Cerebral cortex (tissue), 2 donors: Measurements from ENCODE around the gene HSPA4L.

GRCh38 chr4:121181880-121182253 lies 17.7 kb upstream of the TNIP3 start:
- PRO-cap, 2 experiments = no peak in any of the 2 experiments

- PRO-cap, 2 experiments = peak in 1 of 2 experiments; most common plus-strand start chr4:121711669 (in 1); most common minus-strand start chr4:121711605 (in 1)
Observed at GRCh38 chr4:121711407-121712200, 14.8 kb upstream of the ANXA5 start.

GRCh38 chr4:122349032-122349405 lies 29.8 kb upstream of the ADAD1 start:
- PRO-cap, 2 experiments = no peak in any of the 2 experiments

DNA sequence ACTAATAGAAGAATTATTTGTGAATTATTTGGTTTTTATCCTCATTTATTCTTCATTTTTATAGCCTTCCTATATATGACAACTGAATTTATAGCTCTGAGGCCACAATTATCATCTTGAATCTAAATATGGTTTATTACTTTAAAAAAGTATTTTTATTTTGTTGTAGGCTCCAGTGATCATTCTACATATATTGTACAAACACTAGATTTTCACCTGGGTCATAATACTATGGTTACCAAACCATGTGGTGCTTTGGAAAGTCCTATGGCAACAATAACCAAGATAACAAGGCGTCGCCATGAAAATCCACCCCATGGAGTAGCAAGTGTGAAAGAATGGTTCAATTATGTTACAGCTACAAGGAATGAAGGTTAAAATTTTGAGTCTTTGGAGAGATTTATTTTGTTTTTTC lies 25.2 kb upstream of the ADAD1 start:
- PRO-cap, 2 experiments = no peak in any of the 2 experiments

DNA sequence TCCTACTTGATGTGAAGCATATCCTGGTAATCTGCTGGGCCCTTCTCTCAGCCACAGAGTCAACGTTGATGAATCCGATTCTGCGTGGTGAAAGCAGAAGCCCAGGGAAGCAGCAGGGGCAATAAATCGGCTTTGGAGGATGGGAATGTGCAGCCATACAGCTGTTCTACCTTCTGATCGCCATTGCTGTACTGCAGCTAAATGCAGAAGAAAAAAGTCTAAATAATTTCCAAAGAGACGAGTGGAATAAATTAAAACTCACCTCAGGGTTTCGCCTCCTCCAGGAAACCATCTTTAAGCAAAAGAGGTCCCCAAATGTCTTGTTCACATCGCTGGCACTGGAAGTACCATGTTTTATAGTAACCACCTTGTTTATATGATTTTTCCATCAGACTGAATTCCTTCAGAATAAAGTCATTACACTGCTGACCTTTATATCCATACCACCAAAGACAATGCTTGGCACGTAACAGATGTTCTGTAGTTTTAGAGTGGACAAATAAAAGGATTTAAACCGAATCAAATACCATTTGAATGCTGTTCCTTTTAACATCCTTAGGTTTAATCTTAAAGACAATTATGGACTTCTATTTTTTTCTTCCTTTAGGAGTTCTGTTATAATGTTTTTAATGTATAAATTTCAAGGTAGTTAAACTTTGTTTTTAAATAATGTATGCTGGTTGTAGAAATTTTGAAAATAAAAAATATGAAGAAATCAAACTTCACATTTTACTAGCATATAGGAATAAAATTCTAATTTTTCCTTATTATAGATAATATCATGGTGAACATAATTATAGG lies 4.7 kb downstream of the NUDT6 start:
- PRO-cap, 2 experiments = no peak in any of the 2 experiments

DNA sequence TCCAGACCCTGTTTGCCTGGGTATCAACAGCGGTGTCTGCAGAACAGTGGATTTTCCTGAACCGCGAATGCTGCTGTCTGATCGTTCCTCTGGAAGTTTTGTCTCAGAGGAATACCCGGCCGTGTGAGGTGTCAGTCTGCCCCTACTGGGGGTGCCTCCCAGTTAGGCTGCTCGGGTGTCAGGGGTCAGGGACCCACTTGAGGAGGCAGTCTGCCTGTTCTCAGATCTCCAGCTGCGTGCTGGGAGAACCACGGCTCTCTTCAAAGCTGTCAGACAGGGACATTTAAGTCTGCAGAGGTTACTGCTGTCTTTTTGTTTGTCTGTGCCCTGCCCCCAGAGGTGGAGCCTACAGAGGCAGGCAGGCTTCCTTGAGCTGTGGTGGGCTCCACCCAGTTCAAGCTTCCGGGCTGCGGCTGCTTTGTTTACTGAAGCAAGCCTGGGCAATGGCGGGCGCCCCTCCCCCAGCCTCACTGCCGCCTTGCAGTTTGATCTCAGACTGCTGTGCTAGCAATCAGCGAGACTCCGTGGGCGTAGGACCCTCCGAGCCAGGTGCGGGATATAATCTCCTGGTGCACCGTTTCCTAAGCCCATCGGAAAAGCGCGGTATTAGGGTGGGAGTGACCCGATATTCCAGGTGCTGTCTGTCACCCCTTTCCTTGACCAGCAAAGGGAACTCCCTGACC lies 22.2 kb downstream of the SPATA5 start:
- PRO-cap, 2 experiments = no peak in any of the 2 experiments

DNA sequence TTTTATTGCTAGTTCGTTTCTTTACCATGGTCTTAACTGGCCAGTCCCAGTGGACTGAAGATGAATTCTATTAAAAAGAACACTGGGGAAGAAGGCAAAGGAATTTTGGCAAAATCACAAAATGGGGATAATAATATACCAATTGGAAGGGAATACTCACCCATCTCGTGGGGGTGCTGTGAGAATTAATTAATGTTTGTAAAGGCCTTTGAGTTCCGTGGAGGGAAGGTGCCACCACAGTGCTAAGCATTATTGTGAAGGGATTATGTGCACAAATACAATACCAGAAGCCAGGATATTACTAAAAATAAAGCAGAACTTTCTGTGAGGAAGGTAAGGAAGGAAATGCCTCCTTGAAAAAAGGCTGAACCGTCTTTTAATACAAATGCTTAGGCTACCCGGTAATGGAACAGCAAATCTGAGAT lies 58.0 kb upstream of the SPRY1 start:
- PRO-cap, 2 experiments = no peak in any of the 2 experiments

DNA sequence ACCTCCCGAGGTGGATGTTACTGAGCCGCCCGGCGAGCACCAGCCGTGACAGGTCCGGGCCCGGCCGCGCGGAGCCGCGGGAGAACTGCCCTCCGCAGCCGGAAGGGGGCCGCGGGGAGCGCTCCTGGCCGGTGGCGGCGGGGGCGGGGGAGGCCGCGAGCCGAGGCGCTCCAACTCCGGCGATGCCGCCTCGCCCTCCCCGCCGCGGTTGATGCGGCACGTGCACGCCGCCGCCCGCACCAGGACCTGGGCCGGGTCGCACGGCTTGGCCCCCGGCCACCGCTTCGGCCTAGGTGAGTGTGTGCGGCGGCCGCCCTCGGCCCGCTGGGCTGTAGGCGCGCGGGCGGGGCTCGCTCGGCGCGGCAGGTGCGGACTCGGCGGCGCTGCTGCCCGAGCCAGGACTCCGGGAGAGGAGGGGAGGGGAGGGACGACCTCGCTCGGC lies 1.6 kb downstream of the SPRY1 start:
- PRO-cap, 2 experiments = peak in 1 of 2 experiments; most common plus-strand start position 125 of the sequence (in 1); most common minus-strand start position 87 of the sequence (in 1)

- PRO-cap, 2 experiments = no peak in any of the 2 experiments
Observed at GRCh38 chr4:123400029-123400454, 3.4 kb downstream of the SPRY1 start.

- PRO-cap, 2 experiments = no peak in any of the 2 experiments
Observed at GRCh38 chr4:123443333-123443753, 46.7 kb downstream of the SPRY1 start.

DNA sequence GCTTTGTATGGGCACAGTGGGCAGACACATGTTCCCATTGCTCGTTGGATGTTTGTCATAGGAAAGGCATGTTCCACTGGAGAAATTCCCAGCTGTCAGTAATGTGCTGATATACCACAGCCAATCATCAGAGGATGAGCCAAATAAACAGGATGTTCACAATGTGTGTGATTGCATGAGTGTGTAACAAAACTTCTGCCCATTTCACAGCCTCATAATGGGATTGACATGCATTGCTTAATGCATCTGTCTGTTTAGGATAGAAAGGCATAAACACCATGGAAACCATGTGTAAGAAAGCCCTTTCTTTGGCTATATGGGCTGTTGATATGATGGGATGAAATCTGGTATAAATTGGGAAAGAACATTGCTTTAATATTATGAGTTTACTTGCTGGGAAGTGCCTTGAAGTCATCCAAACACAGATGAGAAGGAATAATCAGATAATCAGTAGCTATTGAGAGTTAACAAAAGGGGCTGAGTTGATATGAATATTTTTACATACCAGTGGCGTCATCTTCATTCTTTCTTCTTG lies 436.2 kb downstream of the SPRY1 start:
- PRO-cap, 2 experiments = no peak in any of the 2 experiments

DNA sequence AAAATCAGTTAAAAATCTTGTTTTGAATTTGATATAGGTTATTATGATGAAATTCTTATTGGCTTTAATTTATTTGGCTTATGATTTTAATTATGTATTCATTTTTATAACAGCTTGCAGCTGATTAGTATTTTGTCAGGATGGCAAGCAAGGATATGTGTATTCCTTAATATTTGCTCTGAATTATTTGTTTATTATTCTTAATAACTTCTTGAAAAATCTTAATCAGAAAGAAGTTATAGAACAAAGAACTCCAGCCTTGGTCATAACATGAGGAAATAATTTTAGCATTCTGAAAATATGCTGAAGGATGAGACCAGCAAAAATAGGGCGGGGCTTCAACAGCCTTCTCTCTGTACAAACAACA lies 589.4 kb downstream of the SPRY1 start:
- PRO-cap, 2 experiments = no peak in any of the 2 experiments

GRCh38 chr4:124432322-124432686 lies 280.2 kb downstream of the ANKRD50 start:
- PRO-cap, 2 experiments = no peak in any of the 2 experiments

GRCh38 chr4:125676161-125676604 lies 361.4 kb downstream of the FAT4 start:
- PRO-cap, 2 experiments = no peak in any of the 2 experiments

DNA sequence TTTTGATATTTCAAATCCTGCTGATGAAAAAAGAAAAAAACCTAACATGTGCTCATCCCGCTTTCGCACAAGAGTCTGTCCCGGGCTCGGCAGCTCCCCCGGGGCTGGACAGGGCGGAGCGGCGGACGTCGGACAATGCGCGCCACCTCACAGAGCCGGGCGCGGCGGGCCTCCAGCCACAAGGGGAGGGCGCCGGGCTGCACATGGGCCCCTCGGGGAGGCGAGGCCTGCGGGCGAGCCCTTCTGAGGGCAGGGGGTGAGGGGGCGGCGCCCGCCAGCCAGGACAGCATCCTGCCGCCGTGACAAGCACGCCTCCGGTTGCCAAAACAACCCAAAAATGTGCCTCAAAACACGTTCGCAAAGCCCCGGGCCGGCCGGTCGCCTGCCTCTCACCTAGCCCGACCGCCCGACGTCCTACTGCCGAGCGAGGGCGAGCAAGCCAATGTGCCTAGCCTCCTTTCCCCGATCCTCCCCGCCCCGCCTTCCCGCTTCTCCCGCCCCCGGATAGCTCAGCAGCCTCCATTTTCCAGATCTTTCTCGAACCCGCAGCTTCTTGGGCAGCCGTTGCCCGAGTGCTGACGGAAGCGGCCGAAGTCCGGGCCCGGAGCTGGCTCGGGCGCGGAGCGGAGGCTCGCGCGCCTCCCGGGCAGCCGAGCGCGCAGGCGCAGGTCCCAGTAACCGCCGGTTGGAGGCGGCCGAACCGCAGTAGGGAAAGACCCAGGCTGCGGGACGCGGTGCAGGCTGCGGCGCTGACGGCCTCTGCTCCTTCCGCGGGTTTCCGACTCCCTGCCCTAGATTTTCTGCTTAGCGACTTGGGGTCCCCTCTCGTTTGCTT lies at the start of gene HSPA4L:
Gene HSPA4L (plus strand): TSS at position 705 of the 835 bp plus-strand sequence.
- PRO-cap, 2 experiments = peak in 1 of 2 experiments; most common plus-strand start position 150 of the sequence (in 1); most common minus-strand start position 134 of the sequence (in 1)

GRCh38 chr4:128037208-128037524 lies 23.9 kb upstream of the LARP1B start:
- PRO-cap, 2 experiments = no peak in any of the 2 experiments

- PRO-cap, 2 experiments = no peak in any of the 2 experiments
Observed at GRCh38 chr4:128060122-128060558, 972 bp upstream of the LARP1B start.

DNA sequence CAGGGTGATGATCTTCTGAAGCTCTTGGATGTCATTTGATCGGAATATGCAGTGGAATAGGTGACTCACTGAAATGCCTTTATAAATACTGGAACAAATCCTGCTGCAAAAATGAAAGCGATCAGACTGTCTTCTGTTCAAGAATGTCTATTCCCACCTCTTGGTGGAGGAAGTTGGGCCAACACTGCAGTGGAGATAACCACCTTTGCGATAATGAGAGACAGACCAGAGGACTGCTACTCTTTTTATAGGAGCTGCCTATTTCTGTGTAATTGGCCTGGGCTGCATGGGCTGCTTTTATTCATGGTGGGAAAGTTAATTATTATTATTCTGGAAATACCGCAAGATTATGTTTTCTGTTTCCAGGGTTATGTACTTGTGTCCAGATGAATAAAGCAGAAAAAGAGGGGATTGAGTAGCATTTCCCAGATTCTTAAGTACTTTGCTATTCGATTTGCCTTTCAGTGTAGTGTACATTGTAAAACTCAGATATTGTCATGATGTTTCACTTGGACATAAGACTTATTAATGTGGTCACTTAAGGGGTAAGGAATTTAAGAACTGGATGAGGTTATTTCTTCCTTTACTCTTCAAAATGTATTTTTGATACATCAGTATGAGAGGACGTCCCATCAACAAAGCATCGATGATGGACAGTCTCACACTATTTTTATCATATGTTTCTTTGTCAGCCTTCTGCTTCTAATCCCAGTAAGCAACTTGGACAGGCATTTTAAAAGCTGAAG lies 46.9 kb downstream of the LARP1B start:
- PRO-cap, 2 experiments = no peak in any of the 2 experiments

DNA sequence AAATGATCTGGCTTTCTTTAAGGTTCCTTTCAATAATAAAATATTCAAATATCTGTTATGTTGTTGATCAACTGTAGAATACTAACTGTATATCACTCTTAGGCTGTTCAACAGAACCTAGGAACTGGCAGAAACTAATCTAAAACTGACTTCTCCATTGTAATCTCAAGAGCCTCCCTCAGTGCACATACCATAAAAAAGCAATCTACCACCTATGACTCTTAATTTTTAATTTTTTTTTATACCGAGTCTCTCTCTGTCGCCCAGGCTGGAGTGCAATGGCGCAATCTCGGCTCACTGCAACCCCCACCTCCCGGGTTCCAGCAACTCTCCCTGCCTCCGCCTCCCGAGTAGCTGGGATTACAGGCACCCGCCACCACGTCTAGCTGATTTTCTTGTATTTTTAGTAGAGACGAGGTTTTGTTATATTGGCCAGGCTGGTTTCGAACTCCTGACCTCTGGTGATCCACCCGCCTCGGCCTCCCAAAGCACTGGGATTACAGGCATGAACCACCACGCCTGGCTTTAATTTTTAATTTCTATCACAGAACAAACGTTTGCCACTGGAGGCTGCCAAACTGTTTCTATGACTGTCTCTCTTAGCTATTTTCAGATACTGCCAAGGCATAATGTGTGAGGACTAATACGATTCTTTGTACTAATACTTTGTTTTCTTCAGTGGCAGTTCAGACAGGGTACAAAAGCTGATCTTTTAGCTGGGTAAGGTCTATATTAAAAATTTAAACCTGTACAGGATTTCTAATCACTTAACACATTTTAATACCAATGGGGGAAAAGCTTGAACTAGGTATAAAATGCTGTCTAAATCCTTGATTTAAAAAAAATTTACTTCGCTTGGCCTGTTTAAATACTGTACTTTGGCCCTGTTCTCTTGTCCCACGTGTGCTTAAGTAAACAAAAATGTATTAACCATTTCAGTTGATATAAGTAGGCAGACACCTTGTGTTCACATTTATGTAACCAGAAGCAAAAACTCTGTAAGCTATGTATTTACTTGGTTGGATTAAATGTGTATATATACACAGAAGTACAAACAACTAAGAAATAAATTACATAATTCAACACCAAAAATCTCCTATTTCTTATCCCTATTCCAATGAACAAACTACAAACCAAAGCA lies 2.3 kb downstream of the PGRMC2 start:
- PRO-cap, 2 experiments = no peak in any of the 2 experiments

DNA sequence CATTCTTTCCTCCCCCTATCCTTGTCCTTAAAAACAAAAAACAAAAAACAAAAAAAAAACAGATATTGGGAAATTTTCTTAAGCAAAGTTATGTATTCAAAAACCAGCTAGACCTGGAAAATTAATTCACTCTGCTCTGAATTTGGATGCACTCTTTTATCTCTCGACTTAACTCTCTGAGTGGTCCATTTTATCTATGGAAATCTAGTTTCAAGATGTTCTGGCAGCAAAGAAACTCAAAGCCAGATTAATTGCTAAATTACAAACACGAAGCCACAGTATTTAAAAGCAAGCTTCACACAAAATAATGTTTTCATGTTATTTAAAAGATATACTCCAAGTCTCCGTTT lies 106.8 kb upstream of the PGRMC2 start:
- PRO-cap, 2 experiments = no peak in any of the 2 experiments